UCH-1 (cell line): ENCODE results near the genes GPC5, GPC6 and HS6ST3.

DNA sequence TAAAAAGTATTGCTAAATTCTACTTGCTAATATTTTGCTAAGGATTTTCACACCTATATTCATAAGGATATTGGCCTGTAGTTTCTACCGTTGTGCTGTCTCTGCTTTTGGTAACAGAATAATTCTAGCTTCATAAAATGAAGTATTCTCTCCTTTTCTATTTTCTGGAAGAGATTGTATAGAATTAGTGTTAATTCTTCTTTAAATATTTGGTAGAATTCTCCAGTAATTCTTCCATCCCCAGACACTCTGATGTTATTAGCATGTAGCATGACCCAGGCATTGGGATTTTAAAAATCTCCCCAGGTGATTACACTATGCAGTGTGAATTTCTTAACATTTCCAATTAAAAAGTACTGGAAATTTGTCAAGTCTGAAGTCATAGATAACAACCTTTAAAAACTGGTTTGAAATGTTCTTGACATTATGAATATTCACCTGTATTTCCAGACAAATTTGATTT, 97.2 kb downstream of the RBM26 start:
- RRBS, result no CpG with 5 or more reads among the region's 1 CpG

DNA sequence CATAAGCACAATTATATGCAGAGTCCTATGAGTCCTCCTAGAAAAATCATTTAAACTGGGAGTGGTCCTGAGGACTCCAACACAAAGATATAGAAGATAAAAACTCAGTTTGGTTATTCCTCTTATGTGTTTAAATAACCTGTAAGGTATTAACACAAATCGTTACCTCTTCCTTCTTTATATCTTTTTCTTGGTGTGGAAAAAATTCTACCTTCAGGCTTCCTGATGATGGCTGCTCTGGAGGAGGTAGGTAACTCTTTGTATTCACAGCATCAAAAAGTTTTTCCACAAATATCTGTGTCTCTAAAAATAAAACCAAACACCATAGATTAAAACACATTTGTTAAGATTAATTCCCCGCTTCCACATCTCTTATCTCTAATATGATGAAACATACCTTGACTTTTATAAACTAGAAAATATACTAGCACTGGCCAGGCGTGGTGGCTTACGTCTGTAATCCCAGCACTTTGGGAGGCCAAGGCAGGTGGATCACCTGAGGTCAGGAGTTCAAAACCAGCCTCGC, 28.8 kb downstream of the RBM26 start:
- RRBS, result no CpG with 5 or more reads among the region's 5 CpGs

DNA sequence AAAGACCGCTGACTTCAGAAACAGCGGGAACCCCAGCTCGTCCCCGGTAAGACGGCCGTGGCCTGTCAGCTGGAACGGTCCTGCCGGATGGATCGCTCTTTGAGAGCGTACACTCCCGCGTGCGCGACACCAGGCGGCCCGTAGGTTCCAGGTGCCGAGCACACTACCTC, 262 bp upstream of the RBM26 start:
- RRBS, result 2% methylated on average over 4 of the region's 17 CpGs

- RRBS, result no CpG with 5 or more reads among the region's 12 CpGs
These were observed 404.2 kb downstream of the SPRY2 start for GRCh38 chr13:79936480-79937306.

DNA sequence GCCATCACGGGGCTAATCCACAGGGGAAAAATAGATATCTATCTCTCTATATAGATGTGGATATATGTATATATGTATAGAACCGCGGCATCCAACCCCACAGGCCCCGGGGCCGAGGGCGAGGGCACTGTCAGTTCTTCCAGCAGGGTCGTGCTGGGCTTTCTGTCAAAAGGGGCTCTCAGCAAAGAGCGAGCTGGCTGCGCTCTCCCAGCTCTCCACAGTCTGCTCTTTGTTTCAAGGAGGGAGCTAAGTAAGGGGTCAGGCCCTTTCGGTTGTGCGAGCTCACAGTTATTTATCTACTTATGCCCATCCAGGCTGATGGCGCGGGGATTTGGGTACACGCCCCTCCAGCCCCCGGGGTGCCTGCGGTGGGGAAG, 3.3 kb downstream of the SLITRK1 start:
- RRBS, result no CpG with 5 or more reads among the region's 16 CpGs

DNA sequence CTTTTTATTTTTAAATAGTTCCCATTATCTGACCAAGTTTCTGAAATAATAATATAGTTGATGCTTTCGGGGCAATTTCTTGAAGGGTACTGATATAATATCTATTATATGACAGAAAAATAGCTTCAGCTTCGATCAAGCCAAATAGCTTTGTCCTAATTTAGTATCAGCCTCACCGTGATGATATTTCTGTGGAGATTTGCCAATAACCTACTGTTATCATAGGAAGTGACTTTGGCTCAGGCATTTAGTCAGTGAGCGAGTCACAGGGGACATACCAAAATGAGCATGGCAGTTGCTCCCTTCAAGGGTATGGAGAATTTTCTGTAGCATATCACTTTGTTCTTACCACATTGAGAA, 767.5 kb upstream of the SLITRK1 start:
- RRBS, result no CpG with 5 or more reads among the region's 4 CpGs

GRCh38 chr13:86909374-86909731, 761.8 kb upstream of the SLITRK5 start:
- RRBS, result no CpG with 5 or more reads among the region's 7 CpGs

- RRBS, result 4% methylated on average over 43 of the region's 86 CpGs
These were observed 50.6 kb upstream of the GPC5 start for GRCh38 chr13:91347782-91348343.

DNA sequence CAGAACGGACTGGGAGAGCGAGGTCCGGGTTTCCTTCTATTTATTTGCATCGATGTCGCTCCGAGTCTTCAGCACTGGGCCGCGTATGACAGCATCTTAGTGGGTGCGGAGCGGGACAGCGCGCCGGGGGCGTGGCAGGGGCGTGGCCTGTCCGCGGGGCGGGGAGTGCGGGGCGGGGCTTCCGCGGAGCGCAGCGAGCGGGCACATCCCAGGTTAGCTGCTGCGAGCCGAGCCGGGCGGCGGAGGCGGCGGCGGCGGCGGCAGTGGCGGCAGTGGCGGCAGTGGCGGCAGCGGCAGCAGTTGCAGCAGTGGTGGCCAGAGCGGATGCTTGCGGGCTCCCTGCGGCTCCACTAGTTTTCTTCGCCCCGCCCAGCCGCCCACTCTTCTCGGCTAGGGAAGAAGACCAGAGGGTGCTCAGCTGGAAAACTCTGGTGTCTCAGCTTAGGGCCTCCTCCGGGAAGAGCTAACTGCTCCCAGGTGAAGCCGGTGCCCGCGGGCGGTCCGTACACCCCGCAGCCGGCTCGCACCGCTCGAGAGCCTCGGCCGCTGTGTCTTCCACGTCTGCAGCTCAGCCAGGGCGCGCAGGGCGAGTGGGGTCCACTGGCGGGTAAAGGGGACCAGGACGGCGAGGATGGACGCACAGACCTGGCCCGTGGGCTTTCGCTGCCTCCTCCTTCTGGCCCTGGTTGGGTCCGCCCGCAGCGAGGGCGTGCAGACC, at the start of gene GPC5:
Gene GPC5, plus strand, starts transcription at position 206 of the 718 bp plus-strand sequence.
- RRBS, result 5% methylated on average over 8 of the region's 73 CpGs

GRCh38 chr13:93226673-93227176, at the start of gene GPC6:
Gene GPC6, plus strand, starts transcription at chr13:93226807.
- RRBS, result no CpG with 5 or more reads among the region's 27 CpGs

DNA sequence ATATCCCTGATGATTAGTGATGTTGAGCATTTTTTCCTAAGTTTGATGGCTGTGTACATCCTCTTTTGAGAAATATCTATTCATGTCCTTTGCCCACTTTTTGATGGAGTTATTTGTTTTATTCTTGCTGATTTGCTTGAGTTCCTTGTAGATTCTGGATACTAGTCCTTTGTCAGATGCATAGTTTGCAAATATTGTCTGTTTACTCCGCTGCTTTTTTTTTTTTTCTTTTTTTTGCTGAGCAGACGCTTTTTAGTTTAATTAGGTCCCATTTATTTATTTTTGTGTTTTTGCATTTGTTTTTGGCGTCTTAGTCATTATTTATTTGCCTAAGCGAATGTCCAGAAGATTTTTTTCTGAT, 114.9 kb downstream of the GPC6 start:
- RRBS, result no CpG with 5 or more reads among the region's 4 CpGs

- RRBS, result no CpG with 5 or more reads among the region's 3 CpGs
These were observed 22.7 kb downstream of the ABCC4 start for GRCh38 chr13:95278559-95278931.

- RRBS, result no CpG with 5 or more reads among the region's 5 CpGs
These were observed 38.9 kb upstream of the ABCC4 start for GRCh38 chr13:95340249-95340448.

- RRBS, result no CpG with 5 or more reads among the region's 5 CpGs
These were observed 22.2 kb upstream of the CLDN10 start for GRCh38 chr13:95530334-95530768.

DNA sequence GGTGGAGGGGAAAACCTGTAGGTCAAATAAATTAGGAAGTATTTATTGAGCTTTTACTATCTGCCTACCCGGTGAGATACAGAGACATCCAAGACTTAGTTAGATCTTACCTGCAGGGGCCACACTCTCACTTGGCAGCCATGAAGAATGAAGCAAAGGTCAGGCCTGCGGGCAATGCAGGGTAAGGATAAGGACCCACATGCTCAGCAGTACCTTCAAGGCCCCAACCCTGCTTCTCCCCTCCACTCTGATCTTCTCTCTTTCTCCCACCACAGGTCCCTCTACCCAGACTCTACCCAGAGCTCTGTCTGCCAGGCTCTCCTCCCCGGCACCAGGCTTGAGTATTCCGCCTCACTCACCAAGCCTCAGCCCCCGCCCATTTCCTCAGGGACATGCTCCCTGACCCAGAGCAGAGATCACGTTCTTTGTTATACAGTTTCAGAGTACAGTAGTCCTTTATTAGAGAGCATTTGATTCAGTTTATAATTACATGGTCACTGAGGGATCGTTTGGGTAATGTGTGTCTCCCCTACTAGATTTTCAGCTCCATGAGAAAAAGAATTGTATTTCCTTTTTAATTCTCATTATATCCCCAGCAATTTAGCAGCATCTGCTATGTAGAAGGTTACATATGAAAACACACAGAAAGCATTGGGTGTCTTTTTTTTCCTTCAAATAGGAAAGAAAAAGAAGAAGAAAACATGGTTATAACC, 18.8 kb upstream of the CLDN10 start:
- RRBS, result no CpG with 5 or more reads among the region's 7 CpGs

- RRBS, result 3% methylated on average over 15 of the region's 43 CpGs
These were observed at the start of gene HS6ST3 for GRCh38 chr13:96089653-96090280. Gene HS6ST3, plus strand, starts transcription at chr13:96090107.

DNA sequence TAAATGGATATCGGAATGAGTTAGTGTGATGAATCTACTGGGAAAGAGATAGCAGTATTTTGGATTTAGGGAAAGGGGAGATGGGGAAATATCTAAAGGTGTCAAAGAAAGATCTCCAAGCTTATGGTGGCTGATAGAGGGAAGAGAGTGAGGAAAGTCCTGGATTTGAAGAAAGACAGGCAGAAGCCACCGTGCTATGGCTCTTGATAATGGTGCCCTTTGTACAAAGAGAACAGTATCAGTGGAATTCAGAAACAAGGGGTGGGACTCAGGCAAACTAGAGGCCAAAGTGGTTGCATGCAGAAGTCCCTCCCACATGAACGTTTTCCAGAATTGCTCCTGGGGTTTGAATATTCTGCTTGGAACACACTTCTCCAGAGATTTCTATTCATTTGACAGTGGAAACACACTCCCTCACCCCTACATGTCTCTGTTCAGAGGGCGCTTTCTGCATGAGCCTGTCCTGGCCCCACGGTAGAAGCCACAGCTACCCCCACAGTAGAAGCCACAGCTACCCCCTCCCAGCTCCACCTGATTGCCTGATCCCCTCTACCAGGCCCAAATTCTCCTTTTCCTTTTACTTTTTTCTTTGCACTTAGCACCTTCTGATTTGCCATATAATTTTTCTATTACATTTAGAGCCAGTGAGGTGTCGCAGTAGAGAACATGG, 10.1 kb upstream of the MBNL2 start:
- RRBS, result no CpG with 5 or more reads among the region's 6 CpGs

GRCh38 chr13:97236190-97236818, 14.2 kb downstream of the MBNL2 start:
- RRBS, result no CpG with 5 or more reads among the region's 5 CpGs

- RRBS, result no CpG with 5 or more reads among the region's 9 CpGs
These were observed 53.7 kb downstream of the MBNL2 start for GRCh38 chr13:97275513-97276579.